Duodenum (tissue), 1 donor: ENCODE measurements around the genes SNRNP27 and FAM136A.

GRCh38 chr2:69604622-69605465, 38.7 kb downstream of the AAK1 start:
- PRO-cap = no peak

DNA sequence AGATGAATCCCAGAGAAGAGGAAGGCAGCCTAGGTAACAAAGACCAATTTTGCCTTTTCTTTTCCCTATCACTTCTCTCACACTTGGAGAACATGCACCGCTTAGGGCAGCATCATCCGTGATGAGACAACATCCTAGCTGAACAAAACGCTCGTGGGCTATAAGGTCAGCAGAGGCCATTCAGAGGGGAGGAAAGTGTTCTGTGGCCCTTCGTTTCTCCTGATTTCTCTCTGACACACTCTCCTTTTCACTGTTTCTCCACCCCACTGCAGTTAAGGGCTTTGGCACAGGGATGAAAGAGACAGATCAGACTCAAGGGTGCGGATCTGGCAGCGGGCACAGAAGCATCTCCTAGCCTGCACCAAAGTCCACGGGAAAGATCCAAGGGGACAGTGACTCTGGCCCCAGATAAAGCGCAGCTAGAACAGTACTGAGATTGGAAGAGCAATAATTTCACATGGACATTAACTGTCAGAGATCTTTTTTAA, 2.4 kb downstream of the AAK1 start:
- PRO-cap = no peak

DNA sequence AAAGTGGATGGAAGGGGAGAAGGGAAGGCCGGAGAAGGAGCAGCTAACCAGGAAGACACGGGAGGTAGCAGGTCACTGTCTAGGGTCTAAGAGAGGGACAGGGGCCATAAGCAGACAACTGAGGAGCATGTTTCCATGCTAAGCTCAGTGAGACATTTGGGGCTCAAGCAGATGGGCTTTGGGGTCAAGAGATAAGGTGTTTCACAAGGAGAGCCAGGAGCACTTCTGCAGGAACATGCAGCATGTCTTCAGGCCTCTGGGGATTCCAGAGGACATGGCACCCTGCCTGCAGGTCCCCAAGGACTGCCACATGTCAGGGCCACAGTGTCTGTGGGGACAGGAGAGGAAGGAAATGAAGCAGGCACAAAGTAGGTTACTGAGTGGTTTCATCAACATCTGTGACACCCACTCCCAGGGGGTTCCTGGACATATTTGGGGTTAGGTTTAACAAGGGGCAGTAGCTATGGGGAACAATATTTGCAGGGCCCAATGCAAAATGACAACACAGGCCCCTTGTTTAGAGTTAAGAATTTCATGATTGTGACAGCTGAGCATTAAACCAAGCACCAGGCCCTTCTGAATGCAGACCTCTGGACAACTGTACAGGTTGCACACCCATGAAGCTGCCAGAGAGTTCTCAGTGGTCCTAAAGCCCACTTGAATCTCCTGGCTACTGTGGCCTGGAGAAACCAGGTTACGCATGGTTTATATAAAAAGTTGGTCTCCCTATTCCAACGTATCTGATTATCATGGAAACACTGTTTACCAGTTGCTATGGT, 48.4 kb upstream of the ANXA4 start:
- PRO-cap = no peak

GRCh38 chr2:69765525-69766022, 23.6 kb downstream of the ANXA4 start:
- PRO-cap = no peak

DNA sequence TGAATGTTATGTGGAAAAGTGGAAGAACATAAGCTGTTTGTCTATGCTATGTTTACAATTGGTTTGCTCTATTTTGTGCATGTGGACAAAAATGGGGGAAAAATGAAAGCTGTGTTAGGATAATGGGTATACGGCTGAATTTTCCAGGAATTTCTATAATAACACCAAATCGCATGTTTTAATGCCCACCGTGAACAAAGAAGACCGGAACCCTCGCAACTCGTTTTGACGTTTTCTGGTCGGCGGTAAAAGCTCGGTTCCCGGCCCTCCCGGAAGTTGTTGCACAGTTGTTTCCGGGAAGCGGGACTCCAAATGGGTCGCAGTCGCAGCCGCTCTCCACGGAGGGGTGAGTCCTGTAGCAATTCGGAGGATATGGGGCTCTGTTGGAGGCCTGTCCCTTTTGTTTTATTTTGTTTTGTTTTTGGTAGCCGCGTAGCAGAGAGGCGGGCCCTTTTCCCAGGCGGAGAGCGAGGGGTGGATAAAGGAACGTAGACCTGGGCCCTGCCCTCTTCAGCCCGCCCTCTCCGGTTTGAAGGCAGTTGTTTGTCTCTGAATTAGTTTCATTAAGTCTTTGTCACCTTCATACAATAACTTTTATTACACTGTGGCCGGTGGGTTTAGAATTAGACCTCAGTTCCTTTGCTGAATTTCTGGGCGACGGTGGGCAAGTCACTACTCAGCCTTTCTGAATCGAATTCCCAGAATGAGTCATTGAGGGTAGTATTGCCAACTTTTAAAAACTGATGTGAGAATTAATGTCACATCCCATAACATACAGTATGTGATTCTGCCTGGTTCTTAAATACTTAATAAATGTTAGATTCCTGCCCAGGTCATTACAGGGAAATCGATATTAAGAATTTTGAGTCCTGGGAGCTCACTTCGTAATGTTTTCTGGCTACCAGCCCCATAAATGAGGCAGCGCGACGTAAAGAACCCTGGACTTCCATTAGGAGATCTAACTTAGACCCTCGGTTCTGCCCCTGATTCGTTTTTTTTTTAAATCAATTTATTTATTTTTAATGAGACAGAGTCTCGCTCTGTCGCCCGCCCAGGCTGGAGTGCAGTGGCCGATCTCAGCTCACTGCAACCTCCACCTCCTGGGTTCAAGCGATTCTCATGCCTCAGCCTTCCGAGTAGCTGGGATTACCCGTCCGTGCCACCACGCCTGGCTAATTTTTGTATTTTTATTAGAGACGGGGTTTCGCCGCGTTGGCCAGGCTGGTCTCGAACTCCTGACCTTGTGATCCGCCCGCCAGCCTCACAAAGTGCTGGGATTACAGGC, at the start of gene SNRNP27:
Gene SNRNP27 (plus strand): TSS at position 284 of the 1,285 bp plus-strand sequence.
- PRO-cap = unidirectional peak, plus-strand start at position 290 of the sequence

DNA sequence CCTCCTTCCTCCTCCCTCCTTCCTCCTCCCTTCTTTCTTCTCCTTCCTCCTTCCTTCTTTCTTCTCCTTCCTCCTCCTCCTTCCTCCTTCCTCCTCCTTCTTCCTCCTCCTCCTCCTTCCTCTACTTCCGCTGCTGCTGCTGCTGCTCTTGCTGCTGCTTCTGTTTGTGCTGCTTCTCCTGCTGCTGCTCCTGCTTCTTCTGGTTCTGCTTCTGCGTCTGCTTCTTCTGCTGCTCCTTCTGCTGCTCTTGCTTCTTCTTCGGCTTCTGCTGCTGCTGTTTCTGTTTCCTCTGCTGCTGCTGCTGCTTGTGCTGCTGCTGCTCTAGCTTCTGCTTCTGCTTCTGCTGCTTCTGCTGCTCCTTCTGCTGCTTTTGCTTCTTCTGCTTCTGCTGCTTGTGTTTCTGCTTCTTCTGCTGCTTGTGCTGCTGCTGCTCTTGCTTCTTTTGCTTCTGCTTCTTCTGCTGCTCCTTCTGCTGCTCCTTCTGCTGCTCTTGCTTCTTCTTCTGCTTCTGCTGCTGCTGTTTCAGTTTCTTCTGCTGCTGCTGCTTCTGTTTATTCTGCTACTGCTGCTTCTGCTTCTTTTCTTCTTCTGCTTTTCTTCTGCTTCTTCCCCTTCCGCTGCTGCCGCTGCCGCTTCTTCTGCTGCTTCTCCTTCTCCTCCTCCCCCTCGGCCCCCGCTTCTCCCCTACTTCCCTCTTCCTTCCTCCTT, 8.6 kb downstream of the SNRNP27 start:
- PRO-cap = no peak

DNA sequence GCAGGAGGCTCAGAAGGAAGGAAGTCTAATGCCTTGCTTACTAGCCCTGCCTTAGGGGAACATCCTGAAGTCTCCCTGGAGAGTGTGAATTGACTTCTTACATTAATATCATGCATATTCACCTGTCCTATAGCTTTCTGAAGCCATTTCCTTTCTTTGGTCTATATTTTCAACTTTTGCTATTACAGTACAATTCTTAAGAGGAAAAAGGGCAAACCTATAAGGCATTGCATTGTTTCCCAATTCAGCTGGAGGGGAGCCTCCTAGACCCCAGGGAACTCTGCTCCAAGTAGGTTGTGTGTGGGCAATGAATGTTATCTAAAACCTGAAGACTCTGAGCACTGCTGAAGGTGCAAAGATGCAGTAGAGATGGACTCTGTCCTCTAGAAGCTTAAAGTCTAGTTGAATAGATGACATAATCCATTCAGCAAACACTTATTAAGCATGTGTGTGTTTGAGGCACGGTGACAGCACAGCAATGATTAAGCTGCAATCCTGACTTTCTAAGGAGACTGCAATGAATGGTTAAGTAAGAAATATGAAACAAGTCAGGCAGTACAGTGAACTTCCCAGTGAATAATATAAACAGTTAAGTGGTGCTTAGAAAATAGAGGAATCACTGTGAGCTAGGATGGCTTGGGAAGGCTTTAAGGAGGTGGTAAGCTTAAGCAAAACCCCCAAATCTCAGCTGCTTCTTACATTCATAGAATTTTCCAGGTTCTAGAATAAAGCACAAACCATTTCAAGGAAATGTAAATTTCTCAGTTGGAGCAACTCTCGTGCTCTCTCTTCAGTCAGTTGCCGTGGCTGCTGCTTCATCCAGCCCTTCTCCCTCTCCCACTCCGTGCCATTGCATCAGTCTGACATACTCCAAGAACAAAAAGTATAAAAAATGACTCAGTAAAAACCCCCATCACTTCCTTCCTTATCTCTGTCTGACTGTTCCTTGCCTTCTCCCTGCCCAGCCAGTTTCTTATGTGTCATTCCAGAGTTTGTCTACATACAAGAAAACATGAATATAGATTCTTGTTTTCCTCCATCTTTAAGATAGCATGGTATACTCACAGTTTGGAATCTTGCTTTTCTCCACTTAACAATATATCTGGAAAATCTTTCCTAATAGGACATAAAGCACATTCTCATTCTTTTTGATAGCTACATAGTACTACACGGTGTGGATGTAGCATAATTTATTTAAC, 19.1 kb downstream of the MXD1 start:
- PRO-cap = no peak

- PRO-cap = bidirectional peak, plus-strand start at chr2:69964781, minus-strand start at chr2:69964419
Observed at GRCh38 chr2:69964231-69965029, 3.0 kb upstream of the ASPRV1 start.

GRCh38 chr2:69997120-69998066, 36.0 kb upstream of the ASPRV1 start:
- PRO-cap = no peak

GRCh38 chr2:70043378-70044023, 43.8 kb upstream of the PCBP1 start:
- PRO-cap = no peak

GRCh38 chr2:70087504-70087542, within 50 bp of the PCBP1 start:
- PRO-cap = no peak

- PRO-cap = no peak
Observed at GRCh38 chr2:70123776-70123976, 36.4 kb downstream of the PCBP1 start.

DNA sequence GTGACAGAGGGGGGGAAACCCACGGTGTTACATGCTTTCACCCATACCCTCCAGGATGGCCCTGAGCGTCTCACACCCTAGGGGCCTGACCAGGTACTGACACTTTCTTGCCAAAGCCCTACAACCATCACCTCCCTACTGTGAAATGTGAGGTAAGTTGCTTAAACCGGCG, 49.8 kb downstream of the C2orf42 start:
- PRO-cap = no peak

DNA sequence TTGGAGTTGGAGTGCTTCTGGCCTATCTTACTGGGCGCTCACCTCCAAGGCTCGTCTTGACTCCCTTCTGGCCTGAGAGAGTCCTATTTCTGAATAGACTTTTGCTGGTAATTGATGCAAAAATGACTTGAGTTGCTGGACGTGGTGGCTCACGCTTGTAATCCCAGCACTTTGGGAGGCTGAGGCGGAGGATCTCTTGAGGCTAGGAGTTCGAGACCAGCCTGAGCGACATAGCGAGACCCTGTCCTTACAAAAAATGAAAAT, 314 bp upstream of the C2orf42 start:
- PRO-cap = no peak

DNA sequence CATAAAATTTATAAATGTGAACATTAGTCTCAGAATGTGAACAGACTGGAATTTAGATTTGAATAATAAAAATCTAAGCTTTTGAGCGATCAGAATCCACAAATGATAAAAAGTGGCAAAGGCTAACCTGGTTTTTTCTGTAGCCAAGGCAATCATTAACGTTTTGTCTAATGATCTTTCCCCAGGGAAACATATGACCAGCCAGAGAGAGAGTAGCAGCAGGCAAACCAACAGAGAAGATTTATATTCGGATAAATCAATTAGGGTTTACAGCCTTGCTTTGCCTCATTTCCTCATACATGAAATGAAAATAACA, 14.6 kb downstream of the TIA1 start:
- PRO-cap = no peak

- PRO-cap = unidirectional peak, minus-strand start at chr2:70302025
Observed at GRCh38 chr2:70301738-70302550, at the start of gene FAM136A. Gene FAM136A, minus strand, starts transcription at chr2:70302067.

DNA sequence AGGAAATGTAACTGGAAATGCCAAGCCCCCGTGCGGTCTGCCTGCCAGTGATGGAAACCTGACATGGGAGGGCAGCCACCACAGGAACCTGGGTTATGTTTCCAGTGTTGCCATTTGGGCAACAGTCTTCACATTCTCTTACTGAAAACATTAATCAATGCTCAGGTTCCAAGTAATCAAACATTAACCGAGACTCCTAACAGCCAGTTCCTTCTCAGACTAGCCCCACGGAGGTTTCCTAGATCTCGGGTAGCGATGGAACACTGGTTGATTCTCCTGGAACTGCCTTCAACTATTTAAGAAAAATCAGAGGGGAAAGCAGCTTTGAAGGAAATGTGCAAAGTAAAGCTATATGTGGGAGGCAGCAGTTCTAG, 2.4 kb downstream of the TGFA start:
- PRO-cap = unidirectional peak, plus-strand start at position 241 of the sequence

- PRO-cap = no peak
Observed at GRCh38 chr2:70789387-70789856, 1.0 kb downstream of the FIGLA start.

DNA sequence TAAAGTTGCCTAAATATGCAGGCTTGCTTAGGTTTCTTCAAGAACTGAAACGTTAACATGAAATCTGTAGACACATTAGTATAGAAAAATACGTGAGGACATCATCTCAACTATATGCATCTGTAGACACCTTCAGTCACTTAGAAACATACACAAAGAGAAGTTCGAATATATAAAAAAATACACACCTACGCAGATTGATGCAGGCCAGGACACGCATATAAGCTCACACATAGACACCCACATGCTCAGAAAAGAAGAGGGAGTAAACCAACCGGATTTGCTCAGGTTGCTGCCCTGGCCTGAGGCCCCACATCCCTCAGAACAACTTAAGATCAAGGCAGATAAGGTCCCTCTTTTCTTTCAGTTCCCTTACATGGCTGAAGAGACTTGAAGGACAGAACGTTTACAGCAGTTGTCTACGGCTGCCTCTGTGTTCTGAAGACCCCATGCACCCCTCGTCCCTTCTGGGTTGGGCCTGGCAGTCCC, 4.5 kb upstream of the NAGK start:
- PRO-cap = no peak

DNA sequence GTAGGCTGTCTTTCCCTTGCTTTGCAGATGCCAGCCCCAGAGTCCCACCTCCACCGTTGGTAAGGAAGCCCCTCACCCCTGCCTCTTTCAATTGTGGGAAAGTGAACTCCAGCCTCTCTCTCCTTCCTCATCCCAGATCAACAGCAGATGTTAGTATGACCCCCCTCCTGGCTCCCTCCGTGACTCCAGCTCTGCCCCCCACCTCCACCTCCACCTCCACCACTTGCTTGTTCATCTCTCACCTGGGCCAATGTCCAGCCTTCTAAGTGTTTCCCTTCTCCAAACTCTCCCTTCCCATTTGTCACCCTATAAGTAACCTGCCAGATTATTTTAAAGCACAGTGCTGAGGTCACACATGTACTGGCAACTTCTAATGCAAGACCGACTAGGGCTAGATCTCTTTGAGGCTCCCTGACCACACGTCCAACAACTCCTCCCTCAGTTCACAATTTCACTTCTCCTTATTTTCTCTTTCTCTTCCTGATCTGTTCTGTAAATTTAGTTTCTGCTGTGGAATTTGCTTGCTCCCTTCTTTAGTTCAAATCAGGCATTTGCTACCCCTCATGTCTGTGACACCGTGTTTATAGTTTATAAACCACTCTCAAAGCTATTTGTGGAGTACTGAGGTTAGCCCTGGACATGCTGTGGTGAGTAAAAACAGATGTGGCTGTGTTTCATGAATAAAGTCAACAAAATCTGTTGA, 3.9 kb upstream of the NAGK start:
- PRO-cap = bidirectional peak, plus-strand start at position 501 of the sequence, minus-strand start at position 252 of the sequence